Epidermal melanocyte (primary cell): ENCODE data around the genes TDRD1 and AFAP1L2.

DNA sequence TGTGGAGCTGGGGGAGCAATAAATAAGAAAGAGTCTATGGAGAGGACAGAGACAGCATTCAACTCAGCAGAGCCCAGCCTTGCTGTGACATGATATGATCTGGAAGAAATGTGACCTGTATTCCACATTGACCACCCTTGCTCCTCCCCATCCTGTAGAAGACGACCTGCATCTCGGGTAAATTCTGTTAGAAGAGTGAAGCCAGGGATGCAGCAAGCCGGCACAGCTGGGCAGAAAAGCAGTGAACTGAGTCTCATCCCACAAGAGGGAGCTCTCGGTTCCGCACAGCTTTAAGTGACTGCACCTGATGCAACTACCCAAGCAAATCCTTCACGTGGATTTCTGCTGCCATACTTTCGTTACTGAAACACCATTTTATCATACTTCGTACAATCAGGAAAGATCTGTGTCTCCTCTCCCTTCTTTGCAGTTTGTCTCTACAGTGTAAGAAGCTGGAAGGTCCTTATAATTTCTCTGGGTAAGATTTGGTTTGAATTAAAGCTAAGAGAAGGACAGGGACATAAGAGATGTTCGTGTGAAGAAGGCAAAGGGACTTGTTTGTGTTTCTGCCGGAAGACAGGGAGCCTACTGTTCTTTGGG, 427.1 kb downstream of the GPAM start:
- RRBS = no CpG with 5 or more reads among the region's 10 CpGs

DNA sequence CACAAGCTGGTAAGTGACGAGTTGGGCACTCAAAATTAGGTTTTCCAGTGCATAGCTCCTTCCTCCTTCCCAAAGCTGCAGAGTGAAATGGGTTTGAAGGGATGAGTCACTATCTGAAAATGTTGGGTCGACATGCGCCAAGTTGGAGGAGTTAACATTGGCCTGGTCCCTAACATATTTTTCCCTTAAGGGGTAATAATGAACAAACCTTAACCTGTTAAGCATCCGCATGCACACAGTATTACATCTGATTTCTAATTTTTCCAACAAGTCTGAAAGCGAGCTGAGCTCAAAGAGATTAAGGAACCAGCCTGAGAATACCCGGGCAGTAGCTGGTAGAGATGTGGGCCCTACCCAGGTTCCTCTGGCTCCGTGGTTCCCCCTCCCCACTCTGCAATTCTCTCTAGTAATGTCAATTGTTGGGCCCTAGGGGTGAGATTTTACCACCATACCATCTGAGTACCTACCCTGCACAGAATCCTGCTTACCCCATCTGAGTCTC, 20.6 kb upstream of the TECTB start:
- RRBS = no CpG with 5 or more reads among the region's 7 CpGs

GRCh38 chr10:112752082-112752725, 197.8 kb upstream of the TCF7L2 start:
- RRBS = no CpG with 5 or more reads among the region's 4 CpGs

- RRBS = no CpG with 5 or more reads among the region's 7 CpGs
Measured at GRCh38 chr10:112913808-112914282, 36.2 kb upstream of the TCF7L2 start.

- RRBS = no CpG with 5 or more reads among the region's 11 CpGs
Measured at GRCh38 chr10:113021521-113022287, 71.7 kb downstream of the TCF7L2 start.

- RRBS = no CpG with 5 or more reads among the region's 4 CpGs
Measured at GRCh38 chr10:113106891-113107407, 156.9 kb downstream of the TCF7L2 start.

DNA sequence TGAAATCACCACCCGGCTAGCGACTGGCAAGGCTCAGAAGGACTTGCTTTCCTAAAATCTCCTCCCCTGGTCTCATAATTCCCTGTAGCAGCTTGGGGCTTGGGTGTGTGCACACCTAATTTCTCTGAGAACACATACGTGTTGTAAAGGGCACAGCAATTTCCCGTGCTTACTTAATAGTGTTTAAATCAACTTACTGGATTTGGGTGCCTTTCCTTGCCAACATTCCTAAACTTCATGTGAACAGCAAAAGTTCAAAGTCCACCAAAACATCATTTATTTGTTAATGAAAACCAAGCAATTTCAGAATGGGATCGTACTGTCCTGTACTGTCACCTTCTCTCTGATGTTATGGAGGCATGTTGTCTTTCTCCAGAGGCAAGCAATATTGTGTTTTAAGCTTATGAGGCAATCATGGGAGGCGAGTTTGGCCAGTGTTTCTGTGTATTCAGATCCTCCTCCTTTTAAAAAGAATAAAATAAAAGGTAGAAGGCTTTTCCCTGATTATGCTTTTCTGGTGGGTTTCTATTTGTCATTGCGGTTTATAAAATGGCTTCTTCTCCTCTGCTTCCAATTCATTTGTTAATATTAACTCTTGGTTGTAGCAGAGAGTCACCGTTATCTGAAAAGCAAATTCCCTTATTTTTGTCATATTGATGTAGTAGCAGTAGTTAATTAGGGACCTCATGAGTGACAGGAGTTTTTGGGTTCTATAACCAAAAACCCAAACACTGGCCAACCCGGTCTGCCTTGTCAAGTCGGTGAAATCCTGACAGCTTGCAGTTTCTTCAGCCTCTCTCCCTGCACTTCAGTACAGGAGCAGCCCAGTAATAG, 162.6 kb downstream of the TCF7L2 start:
- RRBS = no CpG with 5 or more reads among the region's 10 CpGs

DNA sequence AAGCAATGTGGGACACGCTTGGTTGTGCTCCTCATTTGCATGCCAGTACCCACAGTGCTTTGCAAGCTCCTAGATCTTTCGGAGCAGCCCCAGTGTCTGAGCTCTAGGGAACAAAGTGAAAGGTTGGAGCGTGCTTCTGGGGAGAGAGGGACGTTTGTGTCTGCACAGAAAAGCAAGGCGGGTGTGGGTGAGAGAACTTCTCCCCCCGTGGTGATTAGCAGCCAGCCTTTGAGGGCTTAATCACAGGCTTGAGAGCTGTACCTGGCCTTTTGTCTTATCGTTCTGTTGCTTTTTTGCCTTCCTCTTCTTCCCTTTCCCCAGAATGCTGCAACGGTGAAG, 76.6 kb upstream of the HABP2 start:
- RRBS = no CpG with 5 or more reads among the region's 8 CpGs

- RRBS = no CpG with 5 or more reads among the region's 7 CpGs
Measured at GRCh38 chr10:113541029-113541697, 11.7 kb upstream of the HABP2 start.

GRCh38 chr10:113613900-113614333, 49.9 kb downstream of the NRAP start:
- RRBS = no CpG with 5 or more reads among the region's 7 CpGs

GRCh38 chr10:113843948-113844567, 9.8 kb downstream of the DCLRE1A start:
- RRBS = no CpG with 5 or more reads among the region's 6 CpGs

DNA sequence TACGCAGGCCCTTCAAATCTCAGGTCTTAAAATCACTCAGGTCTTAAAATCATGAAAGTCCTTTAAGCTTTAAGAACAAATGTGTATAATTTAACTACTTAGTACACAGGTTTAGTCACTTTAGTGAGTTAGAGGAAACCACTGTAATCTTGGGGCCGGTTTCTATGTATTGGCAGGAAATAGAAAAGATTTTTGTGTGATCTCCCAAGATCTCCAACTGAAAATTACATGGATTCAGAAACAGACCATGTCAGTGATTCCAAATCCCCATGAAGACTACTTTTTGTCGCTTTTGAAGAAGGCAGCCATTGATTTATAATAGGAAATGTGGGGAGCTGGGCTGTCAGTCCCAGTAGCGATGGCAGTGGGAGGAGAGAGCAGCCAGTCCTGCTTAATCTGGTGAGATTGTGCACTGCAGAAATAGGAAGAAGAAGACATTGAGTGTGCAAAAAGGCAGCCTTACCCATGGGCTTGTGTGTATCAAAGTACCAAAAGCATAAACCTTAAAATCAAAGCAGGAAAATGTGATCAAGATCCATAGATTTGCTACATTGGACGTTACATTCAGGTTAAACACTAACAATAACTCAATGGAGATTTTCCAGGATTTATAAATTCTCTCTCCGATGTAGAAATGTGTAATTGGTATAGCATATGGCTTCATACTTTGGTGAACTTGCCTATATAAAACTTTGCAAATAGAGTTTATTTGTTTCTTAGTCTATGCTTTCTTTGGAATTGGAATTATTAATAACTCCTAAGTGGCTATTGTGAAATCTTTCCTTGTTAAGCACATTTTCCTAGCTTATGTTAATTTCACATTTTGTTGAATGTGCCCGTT, 4.8 kb downstream of the ADRB1 start:
- RRBS = no CpG with 5 or more reads among the region's 7 CpGs

DNA sequence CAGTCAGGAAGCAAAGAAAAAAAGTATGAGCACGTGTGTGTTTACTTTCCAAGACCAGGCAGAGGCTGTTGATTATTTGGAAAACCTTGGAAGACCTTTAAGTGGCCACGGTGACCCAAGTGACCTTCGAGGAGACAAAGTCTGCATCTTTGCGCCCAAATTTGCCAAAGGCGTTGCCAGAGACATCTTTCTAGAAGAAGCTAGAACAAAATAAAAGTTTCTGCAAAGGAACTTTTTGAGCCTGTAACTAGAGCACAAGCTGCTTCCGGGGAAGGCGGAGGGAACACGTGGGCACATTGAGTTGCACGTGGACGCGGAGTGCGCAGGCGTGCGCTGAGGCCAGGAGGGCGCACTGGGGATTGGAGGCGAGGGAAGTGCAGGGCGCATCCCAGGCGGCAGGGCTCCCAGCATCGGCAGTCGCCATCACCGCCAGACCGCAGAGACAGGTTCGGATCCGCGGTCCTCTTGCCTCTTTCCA, at the start of gene TDRD1:
Gene TDRD1, plus strand, starts transcription at position 416 of the 478 bp plus-strand sequence.
- RRBS = no CpG with 5 or more reads among the region's 25 CpGs

DNA sequence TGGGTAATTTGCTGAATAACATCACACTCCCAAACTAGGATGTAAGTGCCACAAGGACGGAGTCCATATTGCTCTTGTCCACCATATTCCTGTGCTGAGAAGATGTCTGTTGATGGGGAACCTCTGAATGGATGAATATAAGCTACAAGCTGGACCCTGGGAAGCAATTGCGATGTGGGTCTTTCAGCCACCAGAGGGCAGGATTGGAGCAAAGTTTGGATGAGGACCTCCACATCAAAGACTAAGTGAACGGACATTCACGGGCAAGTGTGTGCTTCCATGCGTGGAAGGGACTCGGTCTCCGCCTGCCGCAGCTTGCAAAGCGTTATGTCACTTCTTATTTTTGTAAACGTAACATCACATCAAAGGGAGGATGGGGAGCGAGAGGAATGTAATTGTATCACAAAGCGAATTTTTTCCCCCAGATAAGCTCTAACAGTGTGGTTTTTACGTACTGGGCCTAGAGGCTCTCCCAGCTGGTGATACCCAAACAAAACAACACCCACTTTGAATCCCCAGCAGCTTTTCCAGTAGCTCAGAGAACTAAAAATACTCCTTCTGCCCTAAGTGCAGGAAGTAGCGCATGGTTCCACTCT, 65.0 kb downstream of the VWA2 start:
- RRBS = no CpG with 5 or more reads among the region's 14 CpGs

- RRBS = no CpG with 5 or more reads among the region's 9 CpGs
Measured at GRCh38 chr10:114400886-114401570, 3.3 kb downstream of the AFAP1L2 start.

GRCh38 chr10:114404050-114404830, at the start of gene AFAP1L2:
TSS of gene AFAP1L2 (minus strand) at chr10:114404502.
- RRBS = 4% methylated on average over 51 of the region's 84 CpGs

- RRBS = no CpG with 5 or more reads among the region's 17 CpGs
Measured at GRCh38 chr10:114435876-114436610, 31.7 kb upstream of the AFAP1L2 start.

GRCh38 chr10:114437801-114438169, 33.5 kb upstream of the AFAP1L2 start:
- RRBS = no CpG with 5 or more reads among the region's 4 CpGs

GRCh38 chr10:114472100-114472639, 67.9 kb upstream of the AFAP1L2 start:
- RRBS = no CpG with 5 or more reads among the region's 3 CpGs

DNA sequence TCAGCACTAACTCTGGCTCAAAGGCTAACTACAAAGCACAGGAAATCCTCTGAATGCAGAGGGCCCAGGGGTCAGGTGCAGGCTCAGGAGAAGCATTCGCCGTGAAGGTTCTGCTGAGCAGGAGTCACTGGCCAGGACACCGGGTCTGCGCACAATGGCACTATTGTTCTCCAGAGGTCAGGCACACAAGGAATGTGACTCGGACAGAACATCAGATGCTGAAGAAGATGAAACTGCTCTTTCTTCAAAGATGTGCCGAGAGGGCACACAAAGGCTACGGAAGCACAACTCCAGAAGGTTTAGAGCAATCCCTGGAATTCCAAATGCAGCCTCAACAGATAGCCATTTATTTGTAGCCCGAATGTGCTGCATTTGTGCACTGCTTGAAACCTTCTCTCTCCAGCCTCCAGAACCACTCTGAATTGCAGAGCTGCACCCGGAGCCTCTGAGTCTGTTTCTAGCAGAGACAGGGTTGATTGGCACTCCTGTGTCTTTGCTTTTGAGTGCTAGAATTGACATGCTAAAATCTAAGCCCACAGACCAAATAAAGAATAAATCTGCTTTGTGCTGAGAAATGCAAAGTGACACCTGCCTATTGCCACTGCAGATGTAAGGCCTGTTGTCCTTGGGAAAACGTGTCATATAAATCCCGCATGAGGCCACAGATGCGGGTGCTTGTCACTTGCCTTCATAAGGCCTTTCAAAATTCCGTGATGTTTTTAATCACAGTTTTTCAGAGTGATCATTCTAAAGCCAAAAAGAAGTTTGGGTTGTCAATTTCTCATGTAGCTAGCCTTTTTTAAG, 85.5 kb upstream of the AFAP1L2 start:
- RRBS = no CpG with 5 or more reads among the region's 13 CpGs